Measurements from ENCODE around the gene LARP7.

- PRO-cap, 8 experiments: no peak in any of the 8 experiments
These were observed 1.9 kb downstream of the DKK2 start for GRCh38 chr4:107034094-107034657.

DNA sequence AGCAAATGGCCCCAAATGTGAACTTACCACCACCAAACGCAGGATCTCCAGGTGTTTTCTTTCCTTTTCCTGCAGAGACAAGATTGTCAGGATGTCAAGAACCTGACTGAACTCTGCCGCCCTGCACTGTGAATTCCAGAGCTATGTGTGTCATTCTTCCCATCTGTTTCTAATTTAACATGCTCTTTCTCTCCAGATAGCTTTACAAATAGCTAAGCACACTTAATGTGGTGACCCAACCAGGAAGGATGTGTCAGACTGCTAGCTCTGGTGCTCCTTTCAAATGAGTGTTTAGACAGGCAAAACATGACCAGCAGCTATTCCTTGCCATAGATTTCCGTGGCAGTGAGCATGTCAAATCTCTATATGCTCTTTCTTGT, 247.5 kb upstream of the DKK2 start:
- PRO-cap, 8 experiments: no peak in any of the 8 experiments

DNA sequence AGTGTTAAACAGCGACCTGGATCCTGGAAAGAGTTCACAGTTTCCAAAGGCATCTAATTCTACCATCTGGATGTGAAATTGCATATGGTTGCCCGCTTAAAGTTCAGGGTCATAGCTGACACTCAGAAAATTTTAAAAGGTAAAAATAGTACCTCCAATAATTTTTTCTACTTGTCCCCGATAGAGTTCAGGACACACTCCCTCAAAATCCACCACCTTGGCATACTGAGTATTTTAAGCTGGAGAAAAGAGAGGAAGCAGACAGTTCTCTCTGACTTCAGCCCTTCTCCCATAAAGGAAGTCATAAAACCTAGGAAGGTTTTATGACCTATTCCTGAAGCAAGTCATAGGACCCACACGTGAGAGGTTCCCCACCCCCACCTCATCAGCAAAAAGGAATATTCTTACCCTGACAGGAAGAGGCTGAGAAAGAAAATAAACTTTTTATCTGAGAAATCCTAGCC, 270.2 kb downstream of the PAPSS1 start:
- PRO-cap, 8 experiments: no peak in any of the 8 experiments

- PRO-cap, 8 experiments: no peak in any of the 8 experiments
These were observed 1.9 kb downstream of the HADH start for GRCh38 chr4:107991557-107992042.

DNA sequence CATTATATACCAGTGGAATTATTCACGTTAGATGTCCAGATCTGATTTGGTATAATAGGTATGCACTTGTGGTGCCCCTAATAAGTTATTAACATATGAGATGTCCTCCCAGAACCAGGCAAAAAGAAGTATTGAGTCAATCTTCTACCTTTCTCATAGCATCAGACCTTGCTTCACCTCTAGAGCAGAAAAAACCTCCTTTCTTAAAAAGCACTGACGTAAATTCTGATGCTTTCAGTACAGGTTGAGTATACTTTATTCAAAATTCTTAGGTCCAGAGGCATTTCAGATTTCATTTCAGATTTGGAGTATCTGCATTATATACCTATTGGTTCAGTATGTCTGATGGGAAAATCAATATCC, 22.4 kb downstream of the LEF1 start:
- PRO-cap, 8 experiments: peak in 1 of 8 experiments; most common minus-strand start position 126 of the sequence (in 1)

GRCh38 chr4:108166361-108167172, 2.2 kb downstream of the LEF1 start:
- PRO-cap, 8 experiments: peak in 5 of 8 experiments; most common plus-strand start chr4:108167113 (in 3); most common minus-strand start chr4:108167099 (in 2)

DNA sequence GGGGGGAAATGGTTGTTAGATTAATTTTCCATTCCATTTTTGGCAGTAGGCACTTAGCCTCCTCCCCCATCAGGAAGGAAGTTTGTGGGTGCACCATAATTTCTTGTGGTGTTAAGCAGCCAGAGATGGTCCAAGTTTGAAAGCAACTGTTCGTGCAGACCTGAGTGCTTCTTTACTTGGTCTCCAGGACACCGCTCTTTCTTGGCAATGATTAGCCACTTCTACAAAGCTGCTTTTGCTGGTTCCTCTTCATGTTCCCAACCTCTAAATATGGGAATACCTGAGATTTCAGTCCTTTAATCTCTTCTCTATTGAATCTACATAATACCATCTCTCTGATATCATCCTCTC, 92.6 kb upstream of the RPL34 start:
- PRO-cap, 8 experiments: no peak in any of the 8 experiments

- PRO-cap, 8 experiments: no peak in any of the 8 experiments
These were observed 59.7 kb upstream of the RPL34 start for GRCh38 chr4:108560394-108561264.

- PRO-cap, 8 experiments: no peak in any of the 8 experiments
These were observed 58.0 kb upstream of the MCUB start for GRCh38 chr4:109501705-109502764.

- PRO-cap, 8 experiments: peak in 2 of 8 experiments; most common plus-strand start chr4:109559725 (in 2); most common minus-strand start chr4:109559564 (in 1)
These were observed 554 bp upstream of the MCUB start for GRCh38 chr4:109559425-109559959.

- PRO-cap, 8 experiments: peak in 2 of 8 experiments; most common plus-strand start chr4:109730638 (in 2)
These were observed 603 bp upstream of the PLA2G12A start for GRCh38 chr4:109730357-109730988.

- PRO-cap, 8 experiments: peak in 3 of 8 experiments; most common plus-strand start chr4:110196646 (in 3)
These were observed 1.8 kb downstream of the ELOVL6 start for GRCh38 chr4:110196587-110196984.

- PRO-cap, 8 experiments: no peak in any of the 8 experiments
These were observed 58.0 kb downstream of the ENPEP start for GRCh38 chr4:110533761-110534565.

GRCh38 chr4:110876206-110876548, 253.3 kb upstream of the PITX2 start:
- PRO-cap, 8 experiments: no peak in any of the 8 experiments

- PRO-cap, 8 experiments: no peak in any of the 8 experiments
These were observed 100.5 kb downstream of the ALPK1 start for GRCh38 chr4:112397556-112398247.

DNA sequence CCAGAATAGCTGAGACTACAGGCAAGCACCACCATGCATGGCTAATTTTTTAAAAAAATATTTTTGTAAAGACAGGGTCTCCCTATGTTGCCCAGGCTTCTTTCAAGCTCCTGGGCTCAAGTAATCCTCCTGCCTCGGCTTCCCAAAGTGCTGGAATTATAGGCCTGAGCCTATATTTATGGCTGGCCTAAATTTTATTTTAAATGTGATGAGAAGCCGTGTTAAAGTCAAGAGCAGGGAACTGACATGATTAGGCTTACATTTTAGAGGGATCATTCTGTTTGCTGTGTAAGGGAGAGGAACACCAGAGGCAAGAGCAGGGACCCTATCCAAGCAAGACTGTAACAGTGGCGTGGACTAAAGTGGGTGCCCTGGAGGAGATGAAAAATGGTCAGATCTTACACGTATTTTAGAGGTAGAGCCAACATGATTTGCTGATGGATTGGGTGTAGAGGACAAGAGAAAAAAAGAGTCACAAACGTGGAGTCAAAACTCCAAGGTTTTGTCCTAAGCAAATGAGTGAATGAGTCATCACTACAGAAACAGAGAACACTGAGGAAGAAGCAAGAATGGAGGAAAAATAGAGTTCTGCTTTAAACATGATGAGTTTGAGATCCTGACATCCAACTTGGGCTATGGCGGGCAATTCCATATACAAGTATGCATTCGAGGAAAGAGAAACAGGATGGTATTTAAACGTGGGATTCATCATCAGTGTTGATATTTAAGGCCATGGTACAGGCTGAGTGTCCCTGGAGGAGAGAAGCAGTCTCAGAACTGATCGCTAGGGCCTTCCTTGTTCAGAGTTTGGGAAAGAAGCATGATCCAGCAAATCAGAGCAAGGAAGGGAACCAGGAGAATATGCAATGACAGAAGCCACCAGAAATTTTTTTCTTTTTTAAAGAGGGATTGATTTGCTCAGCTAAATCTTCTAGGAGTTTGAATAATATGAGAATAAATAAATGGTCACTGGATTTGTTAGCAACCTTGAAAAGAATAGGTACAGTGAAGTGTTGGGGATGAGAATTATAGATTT, 101.6 kb downstream of the ALPK1 start:
- PRO-cap, 8 experiments: no peak in any of the 8 experiments

- PRO-cap, 8 experiments: peak in 3 of 8 experiments; most common plus-strand start chr4:112515371 (in 1); most common minus-strand start chr4:112515240 (in 2)
These were observed 700 bp downstream of the NEUROG2 start for GRCh38 chr4:112514870-112516090.

DNA sequence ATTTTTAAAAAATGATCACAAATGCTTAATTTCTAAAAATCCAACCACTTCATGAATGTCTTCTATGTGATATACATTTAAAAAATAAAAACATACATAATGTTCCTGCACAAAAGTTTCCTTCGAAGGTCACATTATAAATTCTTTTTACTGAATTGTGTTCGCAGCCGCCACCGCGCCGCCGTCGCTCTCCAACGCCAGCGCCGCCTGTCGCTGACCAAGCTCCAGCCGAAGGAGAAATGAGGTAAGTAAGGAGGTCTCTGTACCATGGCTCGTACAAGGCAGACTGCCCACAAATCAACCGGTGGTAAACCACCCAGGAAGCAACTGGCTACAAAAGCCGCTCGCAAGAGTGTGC, 48.7 kb upstream of the NEUROG2 start:
- PRO-cap, 8 experiments: peak in 5 of 8 experiments; most common plus-strand start position 154 of the sequence (in 5)

- PRO-cap, 8 experiments: peak in 8 of 8 experiments; most common plus-strand start chr4:112637565 (in 8); most common minus-strand start chr4:112637340 (in 5)
These were observed at the start of gene LARP7 for GRCh38 chr4:112636541-112637689. Gene LARP7, plus strand, starts transcription at chr4:112637143.

- PRO-cap, 8 experiments: no peak in any of the 8 experiments
These were observed 69.4 kb downstream of the LARP7 start for GRCh38 chr4:112705912-112707254.

Data from peripheral blood mononuclear cell (primary cell).